Cardiac atrium fibroblast (primary cell): ENCODE data around the gene CMPK2.

- RAMPAGE, long total RNA = no peak
Measured at GRCh38 chr2:3471240-3471746, 48.0 kb downstream of the ADI1 start.

- RAMPAGE, long total RNA = no peak
Measured at GRCh38 chr2:3483061-3484081, 36.0 kb downstream of the ADI1 start.

GRCh38 chr2:3518024-3518798, 1.1 kb downstream of the ADI1 start:
- RAMPAGE, long total RNA = no peak

DNA sequence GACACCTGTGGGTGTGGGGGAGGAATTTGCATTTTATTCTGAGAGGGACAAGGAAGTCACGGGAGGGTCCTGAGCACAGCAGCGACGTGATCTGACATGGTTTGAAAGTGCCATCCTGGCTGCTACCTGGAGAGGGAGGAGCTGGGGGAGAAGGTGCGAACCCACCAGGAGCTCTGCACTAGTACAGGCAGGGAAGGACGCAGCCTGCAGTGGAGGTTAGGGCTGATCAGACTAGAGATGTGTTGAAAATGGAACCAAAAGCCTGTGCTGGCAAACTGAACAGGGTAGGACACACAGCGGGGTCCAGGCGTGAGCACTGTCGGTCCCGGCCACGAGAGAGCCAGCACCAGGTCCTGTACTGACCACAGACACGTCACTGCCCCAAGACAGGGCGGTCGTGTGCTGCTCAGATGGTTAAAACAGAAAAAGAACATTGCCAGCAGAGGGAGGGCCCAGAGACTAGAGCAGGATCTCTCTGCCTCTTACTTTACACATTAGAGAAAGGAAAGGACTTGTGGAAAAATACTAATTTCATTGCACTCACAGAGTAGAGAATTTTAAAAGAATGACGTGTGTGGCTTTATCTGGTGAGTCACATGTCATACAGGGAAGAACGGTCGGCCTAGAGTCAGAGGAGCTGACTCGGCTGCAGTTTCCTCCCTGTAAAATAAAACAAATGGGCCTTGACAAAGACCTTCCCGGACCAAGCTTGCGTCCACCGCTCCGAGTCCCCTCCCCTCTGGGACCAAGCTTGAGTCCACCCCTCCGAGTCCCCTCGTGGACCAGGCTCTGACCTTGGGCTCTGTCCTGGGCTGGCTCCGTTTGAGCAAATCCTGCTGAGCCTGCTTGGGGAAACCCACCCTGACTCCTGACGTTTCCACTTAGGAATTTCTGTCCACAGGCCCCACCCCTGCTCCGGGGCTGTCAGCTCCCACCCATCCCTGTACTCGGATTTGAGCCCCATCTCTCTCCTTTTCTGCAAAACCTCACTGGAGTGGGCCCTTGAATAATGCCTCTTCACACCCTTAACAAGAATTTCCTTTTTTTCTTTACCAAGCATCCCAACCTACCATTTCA, 16.7 kb upstream of the ADI1 start:
- RAMPAGE, long total RNA = no peak

GRCh38 chr2:3577641-3578422, 2.8 kb downstream of the RPS7 start:
- RAMPAGE, long total RNA = no peak

GRCh38 chr2:3605111-3605388, 10.1 kb downstream of the COLEC11 start:
- RAMPAGE, long total RNA = no peak

DNA sequence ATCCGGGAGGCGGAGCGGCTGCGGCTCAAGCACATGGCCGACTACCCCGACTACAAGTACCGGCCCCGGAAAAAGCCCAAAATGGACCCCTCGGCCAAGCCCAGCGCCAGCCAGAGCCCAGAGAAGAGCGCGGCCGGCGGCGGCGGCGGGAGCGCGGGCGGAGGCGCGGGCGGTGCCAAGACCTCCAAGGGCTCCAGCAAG, 732 bp downstream of the SOX11 start:
- RAMPAGE, long total RNA = no peak

DNA sequence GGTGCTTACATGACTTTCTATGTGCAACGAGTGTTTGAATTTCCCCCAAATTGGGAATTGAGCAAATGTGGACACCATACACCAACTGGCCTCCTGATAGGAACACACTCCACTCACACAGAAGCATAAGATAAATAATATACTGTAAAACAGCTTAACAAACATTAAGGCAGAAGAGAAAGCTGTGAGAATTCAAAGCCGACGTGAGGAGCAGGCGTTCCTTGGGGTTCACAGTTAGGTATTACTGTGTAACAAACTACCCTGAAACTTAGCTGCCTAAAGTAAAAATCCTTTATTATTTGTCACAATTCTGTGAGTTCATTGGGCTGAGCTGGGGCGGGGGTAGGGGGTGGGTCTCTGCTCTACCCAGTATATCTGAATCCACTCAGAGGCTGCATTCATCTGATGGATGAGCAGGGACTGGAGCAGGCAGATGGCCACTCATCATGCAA, 94.7 kb downstream of the SOX11 start:
- RAMPAGE, long total RNA = no peak

DNA sequence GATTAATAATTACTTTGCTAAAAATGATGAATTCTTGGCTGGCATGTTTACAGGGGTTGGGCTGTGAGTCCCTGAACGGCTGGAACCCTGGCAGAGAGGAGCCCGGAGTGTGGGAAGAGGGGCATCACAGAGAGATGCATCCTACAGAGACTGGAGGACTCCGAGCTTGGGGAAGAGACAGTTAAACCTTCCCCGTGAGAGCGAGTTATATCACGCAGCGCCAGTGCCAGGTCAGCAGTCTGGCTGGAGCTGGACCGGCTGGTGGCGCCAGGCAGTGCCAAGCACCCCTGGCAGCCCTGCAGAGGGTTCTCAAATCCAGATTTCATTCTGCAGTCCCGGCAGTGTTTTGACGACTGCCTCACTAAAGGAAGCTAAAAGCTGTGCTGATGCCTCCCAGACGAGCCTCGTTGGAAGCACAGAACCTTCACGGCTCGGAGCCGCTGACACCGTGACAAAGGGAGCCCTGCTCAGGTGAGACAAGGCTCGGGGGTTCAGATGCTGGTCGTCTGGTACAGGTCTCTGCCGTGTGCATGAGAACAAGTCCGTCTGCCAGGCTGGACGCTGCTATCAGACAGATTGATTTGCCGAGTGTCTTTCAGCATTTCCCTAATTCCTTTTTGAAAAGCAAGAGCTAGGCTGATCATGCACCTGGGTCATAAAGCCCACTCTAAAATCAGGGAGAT, 240.4 kb downstream of the SOX11 start:
- RAMPAGE, long total RNA = no peak

GRCh38 chr2:6650147-6650934, 215.4 kb downstream of the CMPK2 start:
- RAMPAGE, long total RNA = no peak

- RAMPAGE, long total RNA = no peak
Measured at GRCh38 chr2:6865082-6866164, at the start of gene CMPK2. Gene CMPK2 (minus strand): TSS chr2:6865907.

DNA sequence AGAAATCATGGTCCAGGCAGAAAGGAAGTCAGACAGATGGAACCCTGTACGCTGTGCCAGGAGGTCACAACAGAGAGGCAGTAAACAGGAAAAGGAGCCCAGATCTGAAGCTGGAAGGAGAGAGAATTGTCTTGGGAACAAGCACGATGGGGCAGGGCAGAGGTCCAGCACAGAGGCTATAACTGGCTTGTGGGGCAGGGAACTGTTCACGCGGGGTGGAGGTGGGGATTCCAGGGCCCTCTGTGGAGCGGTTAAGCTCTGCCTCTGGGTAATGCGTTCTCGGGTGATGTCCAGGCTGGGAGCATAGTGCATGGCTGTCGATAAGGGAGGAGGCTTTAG, 76.1 kb downstream of the RNF144A start:
- RAMPAGE, long total RNA = no peak

DNA sequence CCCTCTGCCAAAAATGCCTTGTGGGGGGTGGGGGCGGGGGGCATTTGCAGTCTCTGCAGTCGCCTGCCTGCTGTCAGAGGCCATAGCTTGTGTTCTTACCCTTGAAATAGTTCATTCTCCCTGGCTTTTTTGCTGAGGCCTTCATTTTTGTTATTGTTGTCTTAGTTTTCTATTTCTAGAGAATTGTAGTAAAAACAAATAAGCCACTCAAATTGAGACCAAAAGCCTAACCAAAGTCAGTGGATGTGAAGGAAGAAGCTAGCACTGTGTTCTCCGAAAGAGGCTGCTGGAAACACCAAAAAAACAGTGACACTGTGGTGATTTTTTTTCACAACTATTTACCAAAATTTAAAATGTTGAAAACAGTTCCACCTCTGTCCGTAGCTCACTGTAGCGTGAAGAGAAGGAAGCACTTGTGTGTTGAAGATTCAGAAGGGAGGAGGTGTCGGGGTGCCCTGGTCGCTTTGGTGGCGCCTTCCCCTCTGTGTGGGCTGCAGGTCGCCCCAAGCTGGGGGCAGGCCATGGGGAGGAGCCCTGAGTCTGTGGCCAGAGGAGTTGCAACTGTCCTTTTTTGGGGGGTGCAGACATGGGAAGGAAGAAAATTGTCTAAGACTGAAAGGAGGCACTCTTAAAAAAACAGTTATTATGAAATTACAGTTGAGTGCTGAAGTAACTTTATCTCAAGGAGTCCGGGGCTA, 81.8 kb downstream of the RNF144A start:
- RAMPAGE, long total RNA = no peak

- RAMPAGE, long total RNA = no peak
Measured at GRCh38 chr2:7020327-7020811, 103.2 kb downstream of the RNF144A start.

- RAMPAGE, long total RNA = no peak
Measured at GRCh38 chr2:7053594-7054249, 136.5 kb downstream of the RNF144A start.

DNA sequence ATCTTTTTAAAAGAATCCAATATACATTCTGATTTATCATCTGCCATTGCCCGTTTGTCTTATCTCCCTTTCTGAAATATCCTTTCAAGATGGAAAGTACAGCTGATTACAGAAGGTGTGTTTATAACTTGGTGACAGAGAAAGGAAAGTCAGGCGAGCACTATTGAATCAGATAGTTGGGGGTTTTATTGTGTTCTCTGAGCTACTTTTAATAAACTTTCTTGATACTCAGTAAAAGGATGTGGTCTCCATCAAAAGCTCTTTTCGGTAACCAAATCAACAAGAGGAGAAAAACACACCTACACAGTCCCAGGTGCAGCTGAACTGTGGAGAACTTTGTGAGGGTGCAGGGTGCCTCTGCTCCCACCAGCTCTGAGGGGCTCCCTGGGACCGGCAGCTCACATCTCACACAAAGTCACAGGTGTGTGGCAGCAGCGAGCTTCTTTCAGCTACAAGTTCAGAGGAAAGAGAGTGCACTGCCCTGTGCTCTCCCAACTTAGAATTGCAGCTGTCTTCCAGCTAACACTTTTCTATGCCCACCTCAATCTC, 650.4 kb downstream of the RNF144A start:
- RAMPAGE, long total RNA = no peak

- RAMPAGE, long total RNA = no peak
Measured at GRCh38 chr2:7725174-7725970, 808.2 kb downstream of the RNF144A start.

DNA sequence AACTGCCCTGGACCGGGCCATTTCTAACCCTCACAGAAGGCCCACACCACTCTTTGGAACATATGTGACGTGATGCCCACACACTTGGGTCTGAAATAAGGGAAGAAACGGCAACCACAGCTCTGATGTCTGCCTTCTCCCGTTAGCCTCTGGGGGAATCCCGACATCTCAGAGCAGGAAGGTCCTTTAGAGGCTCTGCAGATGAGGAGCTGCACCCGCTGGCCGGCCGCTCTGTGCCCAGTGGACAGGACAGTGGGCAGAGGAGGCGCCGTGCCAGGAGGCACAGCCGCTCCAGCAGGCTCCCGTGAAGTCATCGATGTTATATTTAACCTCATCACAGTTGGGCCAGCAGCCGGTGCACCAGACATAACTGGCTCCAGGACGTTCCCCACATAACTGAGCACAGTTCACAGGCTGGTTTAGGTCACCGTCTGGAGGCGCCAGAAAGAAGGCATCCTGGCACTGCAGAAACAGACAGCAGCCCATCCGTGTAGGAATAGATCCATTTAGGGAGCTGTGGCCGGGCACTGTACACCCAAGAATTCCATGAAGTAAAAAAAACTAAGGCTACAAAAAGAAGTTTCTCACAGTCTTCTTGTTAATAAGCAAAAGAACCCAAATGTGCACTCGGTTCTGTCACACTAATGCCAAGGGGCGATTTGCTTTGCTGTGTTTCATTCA, 461.8 kb upstream of the ID2 start:
- RAMPAGE, long total RNA = no peak

DNA sequence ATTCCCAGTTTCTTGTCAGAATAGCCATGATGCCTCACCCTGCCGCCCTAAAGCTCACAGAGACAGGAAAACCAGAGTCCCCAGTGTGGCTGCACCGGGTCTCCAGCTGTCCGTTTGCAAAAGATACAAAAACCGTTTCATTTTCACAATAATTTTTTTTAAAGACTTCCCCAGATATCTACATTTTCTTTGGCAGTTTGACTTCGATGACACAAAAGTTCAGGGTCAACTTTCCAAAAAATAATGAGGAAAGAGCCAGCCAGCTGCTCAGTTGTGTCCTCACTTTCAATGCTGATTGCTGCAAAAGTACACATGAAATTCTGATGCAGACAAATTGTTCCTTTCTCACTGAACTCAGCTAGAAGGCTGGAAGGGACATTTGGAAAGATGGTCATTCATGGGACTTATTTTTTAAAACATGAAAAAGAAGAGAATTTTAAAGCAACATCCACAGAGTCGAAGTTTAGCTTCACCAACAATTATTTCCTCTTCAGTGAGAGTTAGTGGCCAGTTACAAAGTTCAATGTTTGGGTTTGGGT, 442.9 kb upstream of the ID2 start:
- RAMPAGE, long total RNA = no peak

- RAMPAGE, long total RNA = no peak
Measured at GRCh38 chr2:8312941-8313632, 368.8 kb upstream of the ID2 start.